H1 (cell line): ENCODE data around the gene CABP1.

DNA sequence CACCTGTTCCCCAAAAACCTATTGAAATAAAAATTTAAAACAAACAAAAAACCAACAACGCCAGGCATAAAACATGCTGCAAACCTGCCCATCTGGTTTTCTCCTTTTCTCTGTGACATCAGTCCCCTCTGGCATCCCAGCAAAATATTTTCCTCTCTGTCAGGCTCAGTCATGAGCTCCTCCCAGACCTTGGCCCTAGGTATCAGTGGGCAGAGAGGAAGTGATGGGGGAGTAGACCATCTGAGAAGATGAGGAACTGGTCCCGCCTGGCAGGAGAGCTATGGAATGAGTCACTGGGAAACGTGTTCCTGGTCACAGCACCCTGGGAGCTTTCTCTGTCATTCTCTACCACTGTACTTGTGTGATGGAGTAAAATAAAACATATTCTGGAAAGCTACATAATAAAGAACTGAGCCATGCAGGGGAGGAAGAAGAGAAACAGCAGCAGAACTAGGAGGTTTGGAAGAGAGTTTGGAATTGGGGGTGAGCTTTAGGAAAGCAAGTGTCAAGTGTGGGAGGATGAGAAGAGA lies 5.1 kb upstream of the SRSF9 start:
- RRBS, result no CpG with 5 or more reads among the region's 3 CpGs
CAGE:
- cytosol, long polyA plus RNA, result no peak
- long polyA plus RNA, result no peak
- nucleus, long polyA plus RNA, result no peak

DNA sequence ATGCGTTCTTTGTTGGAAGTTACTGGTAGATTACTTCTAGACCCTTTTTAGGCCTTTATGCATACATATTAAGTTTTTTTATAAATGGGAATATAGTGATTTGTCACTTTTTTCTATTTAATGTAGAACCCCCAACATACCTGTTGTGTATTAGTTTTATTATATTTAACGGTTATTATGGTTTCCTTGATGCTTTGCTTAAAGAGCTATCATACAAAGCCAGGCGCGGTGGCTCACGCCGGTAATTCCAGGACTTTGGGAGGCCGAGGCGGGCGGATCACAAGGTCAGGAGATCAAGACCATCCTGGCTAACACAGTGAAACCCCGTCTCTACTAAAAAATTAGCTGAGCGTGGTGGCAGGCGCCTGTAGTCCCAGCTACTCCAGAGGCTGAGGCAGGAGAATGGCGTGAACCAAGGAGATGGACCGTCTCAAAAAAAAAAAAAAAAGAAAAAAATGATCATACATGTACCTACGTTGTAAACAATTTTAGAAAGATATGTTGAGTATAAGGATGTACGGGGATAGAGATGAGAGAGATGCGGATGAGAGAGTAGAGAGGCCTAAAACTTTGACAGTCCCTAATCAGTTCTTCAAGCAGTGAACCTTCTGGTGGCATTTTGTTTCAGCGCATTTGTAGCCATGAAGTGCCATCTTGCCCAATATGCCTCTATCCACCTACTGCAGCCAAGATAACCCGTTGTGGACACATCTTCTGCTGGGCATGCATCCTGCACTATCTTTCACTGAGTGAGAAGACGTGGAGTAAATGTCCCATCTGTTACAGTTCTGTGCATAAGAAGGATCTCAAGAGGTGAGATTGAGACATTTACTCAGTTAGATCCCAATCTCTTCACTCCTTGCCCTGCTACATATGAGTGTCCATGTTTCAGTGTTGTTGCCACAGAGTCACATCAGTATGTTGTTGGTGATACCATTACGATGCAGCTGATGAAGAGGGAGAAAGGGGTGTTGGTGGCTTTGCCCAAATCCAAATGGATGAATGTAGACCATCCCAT lies 22.8 kb downstream of the RNF10 start:
- RRBS, result no CpG with 5 or more reads among the region's 21 CpGs
CAGE:
- cytosol, long polyA plus RNA, result no peak
- long polyA plus RNA, result no peak
- nucleus, long polyA plus RNA, result no peak

DNA sequence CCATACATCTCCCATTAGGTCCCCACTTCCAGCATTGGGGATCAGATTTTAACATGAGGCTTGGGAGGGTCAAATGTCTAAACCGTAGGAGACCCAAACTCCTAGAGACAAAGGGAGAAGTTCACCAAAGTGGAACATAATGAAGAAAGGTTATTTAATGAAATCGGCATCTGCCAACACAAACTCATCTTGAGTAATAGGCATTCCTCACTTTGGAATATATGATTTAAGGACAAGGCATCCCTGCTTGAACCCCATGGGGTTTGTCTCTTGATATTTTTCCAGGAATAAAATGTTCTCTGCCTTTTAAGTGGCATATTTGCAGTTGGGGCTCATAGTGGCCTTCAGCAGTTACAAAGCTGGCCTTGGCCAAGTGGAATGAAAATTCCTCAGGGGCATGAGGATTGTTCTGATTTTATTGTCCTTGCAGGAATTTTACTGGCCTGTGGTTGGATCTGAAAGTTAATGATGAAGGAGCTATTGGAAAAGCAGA lies 7.1 kb downstream of the POP5 start:
- RRBS, result no CpG with 5 or more reads among the region's 2 CpGs
CAGE:
- cytosol, long polyA plus RNA, result no peak
- long polyA plus RNA, result no peak
- nucleus, long polyA plus RNA, result no peak

GRCh38 chr12:120577570-120578023 lies 3.6 kb downstream of the POP5 start:
- RRBS, result no CpG with 5 or more reads among the region's 5 CpGs
CAGE:
- cytosol, long polyA plus RNA, result no peak
- long polyA plus RNA, result no peak
- nucleus, long polyA plus RNA, result no peak

GRCh38 chr12:120580127-120580602 lies 1.0 kb downstream of the POP5 start:
- RRBS, result no CpG with 5 or more reads among the region's 9 CpGs
CAGE:
- cytosol, long polyA plus RNA, result no peak
- long polyA plus RNA, result no peak
- nucleus, long polyA plus RNA, result no peak

GRCh38 chr12:120640357-120641141 lies at the start of gene CABP1:
Gene CABP1 (plus strand): TSS chr12:120640626.
- RRBS, result 2% methylated on average over 73 of the region's 113 CpGs
CAGE:
- cytosol, long polyA plus RNA, result start-site peak on the minus strand at chr12:120640463-120640502, 99 reads; start-site peak on the plus strand at chr12:120640589-120640648, 31 reads
- long polyA plus RNA, result no peak
- nucleus, long polyA plus RNA, result start-site peak on the minus strand at chr12:120640456-120640477, 26 reads; start-site peak on the plus strand at chr12:120640580-120640648, 29 reads

- RRBS, result no CpG with 5 or more reads among the region's 16 CpGs
CAGE:
- cytosol, long polyA plus RNA, result no peak
- long polyA plus RNA, result no peak
- nucleus, long polyA plus RNA, result no peak
Measured at GRCh38 chr12:120692218-120693203, 5.6 kb downstream of the MLEC start.

DNA sequence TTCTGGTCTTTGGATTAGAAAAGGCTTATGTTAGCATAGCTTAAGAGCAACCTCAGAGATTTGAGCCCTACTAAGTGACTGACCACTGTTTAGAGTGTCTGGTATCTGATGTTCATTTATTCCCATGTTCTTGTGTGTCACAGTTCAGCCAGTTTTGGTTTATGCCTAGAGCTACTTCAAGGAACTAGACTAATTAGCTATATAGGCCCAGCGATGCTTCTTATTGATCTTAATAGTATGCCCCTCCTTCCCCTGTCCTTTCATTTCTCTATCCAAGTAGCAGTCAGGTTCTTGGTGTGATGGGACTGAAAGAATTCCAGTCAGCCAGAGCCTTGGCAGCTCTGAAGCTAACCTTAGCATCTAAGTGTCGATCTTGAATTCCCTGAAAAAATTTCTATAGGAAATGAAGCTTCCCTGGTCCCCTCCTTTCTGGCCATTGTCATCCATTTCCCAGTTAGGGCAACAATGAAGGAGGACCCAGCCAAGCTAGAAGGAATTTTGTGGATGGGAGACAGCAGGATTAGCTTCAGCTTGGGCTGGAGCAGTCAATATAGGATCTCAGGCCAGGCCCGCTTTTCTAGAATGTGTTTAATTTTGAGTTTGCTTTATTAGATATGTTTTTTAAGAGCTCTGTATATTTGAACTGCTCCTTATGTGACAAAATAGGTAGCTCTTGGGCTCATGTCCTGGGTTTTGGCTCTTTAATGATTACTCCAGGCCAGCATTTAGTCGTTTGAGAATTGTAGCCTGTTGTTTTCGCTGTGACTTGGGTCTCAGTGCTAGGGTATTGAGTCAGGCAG lies 10.9 kb downstream of the MLEC start:
- RRBS, result no CpG with 5 or more reads among the region's 5 CpGs
CAGE:
- cytosol, long polyA plus RNA, result no peak
- long polyA plus RNA, result no peak
- nucleus, long polyA plus RNA, result no peak

DNA sequence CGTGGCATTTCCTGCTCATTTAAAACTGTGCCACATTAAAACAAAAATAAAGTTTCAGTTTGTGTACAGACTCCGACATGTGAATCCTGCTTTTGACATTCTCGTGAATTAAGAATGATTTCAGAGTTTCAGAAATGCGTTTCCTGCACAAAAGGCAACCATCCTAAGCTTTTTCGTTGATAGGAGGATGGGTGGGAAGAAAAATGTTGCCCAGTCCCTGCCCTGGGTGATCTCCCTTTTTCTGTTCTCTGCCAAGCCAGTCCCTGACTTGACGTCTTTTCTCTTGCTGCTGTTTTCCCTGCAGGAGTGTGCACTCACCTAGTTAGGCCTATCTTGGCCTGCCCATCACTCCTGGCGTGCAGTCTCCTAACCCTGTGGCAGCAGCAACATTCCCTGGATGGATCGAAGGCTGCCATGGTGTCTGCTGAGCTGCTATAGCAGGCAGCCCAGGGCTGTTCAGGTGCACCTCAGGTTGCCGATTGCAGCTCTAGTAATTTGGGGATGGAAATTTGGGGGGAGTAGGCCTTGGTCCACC lies 1.1 kb downstream of the UNC119B start:
- RRBS, result no CpG with 5 or more reads among the region's 9 CpGs
CAGE:
- cytosol, long polyA plus RNA, result no peak
- long polyA plus RNA, result no peak
- nucleus, long polyA plus RNA, result no peak

- RRBS, result no CpG with 5 or more reads among the region's 2 CpGs
CAGE:
- cytosol, long polyA plus RNA, result no peak
- long polyA plus RNA, result no peak
- nucleus, long polyA plus RNA, result no peak
Measured at GRCh38 chr12:120719103-120719523, 6.5 kb upstream of the ACADS start.

- RRBS, result no CpG with 5 or more reads among the region's 16 CpGs
CAGE:
- cytosol, long polyA plus RNA, result no peak
- long polyA plus RNA, result no peak
- nucleus, long polyA plus RNA, result no peak
Measured at GRCh38 chr12:120761218-120761998, 35.8 kb downstream of the ACADS start.

- RRBS, result no CpG with 5 or more reads among the region's 12 CpGs
CAGE:
- cytosol, long polyA plus RNA, result no peak
- long polyA plus RNA, result no peak
- nucleus, long polyA plus RNA, result no peak
Measured at GRCh38 chr12:120845278-120845915, 58.8 kb downstream of the SPPL3 start.

- RRBS, result no CpG with 5 or more reads among the region's 4 CpGs
CAGE:
- cytosol, long polyA plus RNA, result no peak
- long polyA plus RNA, result no peak
- nucleus, long polyA plus RNA, result no peak
Measured at GRCh38 chr12:120847736-120848402, 56.3 kb downstream of the SPPL3 start.

DNA sequence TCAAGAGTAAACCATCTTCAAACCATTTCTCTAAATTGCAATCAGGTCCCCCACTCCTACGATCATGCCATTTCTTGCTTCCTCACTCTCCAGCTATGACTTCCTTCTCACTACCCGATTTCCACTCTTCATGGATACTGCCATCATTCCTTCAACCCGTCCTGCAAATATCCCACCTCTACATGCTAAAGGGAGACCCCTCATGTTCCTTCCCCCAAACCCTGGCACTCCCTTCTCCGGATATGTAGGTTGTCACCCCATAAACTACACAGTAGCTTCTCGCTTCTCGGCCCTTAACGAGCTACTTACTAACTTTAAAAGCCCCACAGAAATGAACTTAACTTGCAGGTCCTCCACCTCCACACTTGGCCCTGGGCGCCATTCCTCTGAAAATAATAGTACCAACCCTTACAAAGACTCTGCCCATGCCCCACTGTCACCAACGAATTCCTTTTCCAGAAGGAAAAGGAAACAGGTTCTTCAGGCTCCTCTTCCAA lies 1.4 kb downstream of the SPPL3 start:
- RRBS, result no CpG with 5 or more reads among the region's 9 CpGs
CAGE:
- cytosol, long polyA plus RNA, result no peak
- long polyA plus RNA, result no peak
- nucleus, long polyA plus RNA, result no peak

DNA sequence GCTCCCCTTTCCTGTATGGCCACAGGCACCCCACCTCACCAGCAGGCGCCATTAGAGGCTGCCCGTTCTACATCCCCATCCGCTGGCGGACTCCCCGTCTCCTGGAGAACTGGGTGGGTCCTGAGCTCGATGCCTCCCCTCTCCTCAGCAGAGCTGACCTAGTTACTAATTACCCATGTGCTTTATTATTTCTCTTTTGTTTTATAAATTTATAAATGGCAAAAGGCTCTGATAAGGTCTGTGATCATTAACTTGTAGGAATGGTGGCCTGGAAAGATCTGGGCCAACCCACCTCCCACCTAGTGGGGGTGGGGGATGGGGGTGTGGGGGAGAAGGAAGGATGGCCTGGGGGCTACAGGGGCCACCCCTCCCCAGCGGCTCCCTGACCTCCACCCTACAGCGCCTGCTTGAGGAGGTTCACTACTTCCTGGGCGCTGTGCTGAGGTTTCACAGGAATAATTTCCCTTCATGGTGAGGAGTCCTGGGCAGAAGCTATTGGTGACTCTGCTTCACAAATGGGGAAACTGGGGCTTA lies 1.4 kb downstream of the HNF1A start:
- RRBS, result no CpG with 5 or more reads among the region's 9 CpGs
CAGE:
- cytosol, long polyA plus RNA, result no peak
- long polyA plus RNA, result no peak
- nucleus, long polyA plus RNA, result no peak

- RRBS, result no CpG with 5 or more reads among the region's 17 CpGs
CAGE:
- cytosol, long polyA plus RNA, result no peak
- long polyA plus RNA, result no peak
- nucleus, long polyA plus RNA, result no peak
Measured at GRCh38 chr12:121004144-121004709, 12.1 kb downstream of the C12orf43 start.

DNA sequence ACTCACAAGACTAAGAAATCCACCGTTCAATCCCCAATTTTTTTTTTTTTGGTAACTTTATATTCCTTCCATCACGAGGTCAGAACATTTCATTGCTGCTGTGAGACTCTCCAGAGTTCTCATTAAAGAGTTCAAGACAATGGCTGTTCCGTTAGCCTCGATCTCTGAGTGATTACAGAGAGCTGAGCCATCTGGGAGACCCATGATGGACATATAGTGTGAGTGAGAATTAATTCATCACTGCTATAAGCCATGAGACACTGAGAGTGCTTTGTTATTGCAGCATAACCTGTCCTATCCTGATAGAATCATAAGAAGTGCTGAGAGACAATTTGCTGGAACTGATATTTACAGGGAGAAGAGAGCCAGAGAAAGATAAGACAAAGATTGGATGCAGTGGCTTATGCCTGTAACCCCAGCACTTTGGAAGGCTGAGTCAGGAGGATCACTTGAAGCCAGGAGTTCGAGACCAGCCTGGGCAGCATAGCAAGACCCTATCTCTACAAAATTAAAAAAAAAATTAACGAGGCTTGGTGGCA lies 3.1 kb upstream of the P2RX7 start:
- RRBS, result no CpG with 5 or more reads among the region's 6 CpGs
CAGE:
- cytosol, long polyA plus RNA, result no peak
- long polyA plus RNA, result no peak
- nucleus, long polyA plus RNA, result no peak

DNA sequence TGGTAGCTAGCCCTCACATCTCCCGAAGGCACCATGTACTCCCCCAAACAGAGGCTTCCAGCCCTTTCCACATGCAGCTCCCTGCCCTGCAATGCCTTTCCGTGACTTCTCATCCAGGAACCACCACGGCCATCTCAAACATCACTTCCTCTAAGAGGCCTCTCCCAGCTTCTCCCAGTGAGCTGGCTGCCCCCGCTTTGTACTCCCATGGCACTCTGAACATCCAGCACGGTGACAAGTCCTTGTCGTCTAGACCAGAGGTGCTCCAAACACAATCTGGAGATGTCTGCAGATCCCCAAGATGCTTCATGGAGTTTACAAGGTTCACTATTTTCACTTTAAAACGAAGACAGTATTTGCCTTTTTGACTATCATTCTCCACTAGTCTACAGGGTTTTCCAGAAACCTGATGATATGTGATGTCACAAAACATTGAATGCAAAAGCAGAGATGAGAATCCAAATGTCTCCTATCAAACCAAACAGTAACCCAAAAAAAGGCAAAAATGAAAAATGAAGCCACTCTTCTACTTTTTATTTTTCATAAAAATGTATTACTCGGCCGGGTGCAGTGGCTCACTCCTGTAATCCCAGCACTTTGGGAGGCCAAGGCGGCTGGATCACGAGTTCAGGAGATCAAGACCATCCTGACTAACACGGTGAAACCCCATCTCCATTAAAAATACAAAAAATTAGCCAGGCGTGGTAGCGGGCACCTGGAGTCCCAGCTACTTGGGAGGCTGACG lies 34.7 kb downstream of the CAMKK2 start:
- RRBS, result no CpG with 5 or more reads among the region's 15 CpGs
CAGE:
- cytosol, long polyA plus RNA, result no peak
- long polyA plus RNA, result no peak
- nucleus, long polyA plus RNA, result no peak

- RRBS, result under 1% methylated on average over 11 of the region's 49 CpGs
CAGE:
- cytosol, long polyA plus RNA, result no peak
- long polyA plus RNA, result no peak
- nucleus, long polyA plus RNA, result no peak
Measured at GRCh38 chr12:121399232-121400035, 484 bp upstream of the RNF34 start.

GRCh38 chr12:121531406-121531738 lies 49.5 kb downstream of the KDM2B start:
- RRBS, result no CpG with 5 or more reads among the region's 1 CpG
CAGE:
- cytosol, long polyA plus RNA, result no peak
- long polyA plus RNA, result no peak
- nucleus, long polyA plus RNA, result no peak